SEM (cell line): ENCODE results near the genes PEX13 and PUS10.

DNA sequence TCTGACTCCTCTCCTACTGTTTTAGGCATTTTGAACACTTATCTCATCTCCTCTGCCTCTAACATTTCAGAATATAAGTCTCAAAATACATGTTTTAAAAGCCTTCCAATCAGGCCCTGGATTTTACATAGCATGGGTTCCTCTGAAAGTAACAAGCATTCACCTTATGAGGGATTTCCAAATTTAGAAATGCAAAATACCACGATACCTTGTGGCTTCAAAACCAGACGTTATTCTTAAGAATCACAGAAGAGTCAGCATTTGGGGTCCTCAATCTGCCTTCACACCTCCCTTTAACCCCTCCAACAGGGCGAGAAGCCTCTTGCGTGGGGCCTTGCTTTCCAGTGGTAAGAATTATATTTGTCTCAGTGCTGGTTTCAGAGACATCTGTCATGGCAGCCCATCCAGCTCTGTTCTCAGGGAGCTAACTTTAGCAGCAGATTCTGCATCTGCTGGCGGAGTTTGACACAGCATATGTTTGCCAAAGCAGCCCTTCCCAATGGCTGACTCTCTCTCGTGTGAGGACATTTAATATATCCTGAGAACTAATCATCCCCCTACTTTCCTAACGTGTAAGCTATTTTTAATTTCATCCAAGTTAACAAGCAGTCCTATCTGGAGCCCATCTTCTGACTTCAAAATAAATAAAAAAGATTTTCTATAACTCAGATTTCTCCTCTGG is 91.4 kb upstream of the BCL11A start:
- PRO-cap, result no peak

DNA sequence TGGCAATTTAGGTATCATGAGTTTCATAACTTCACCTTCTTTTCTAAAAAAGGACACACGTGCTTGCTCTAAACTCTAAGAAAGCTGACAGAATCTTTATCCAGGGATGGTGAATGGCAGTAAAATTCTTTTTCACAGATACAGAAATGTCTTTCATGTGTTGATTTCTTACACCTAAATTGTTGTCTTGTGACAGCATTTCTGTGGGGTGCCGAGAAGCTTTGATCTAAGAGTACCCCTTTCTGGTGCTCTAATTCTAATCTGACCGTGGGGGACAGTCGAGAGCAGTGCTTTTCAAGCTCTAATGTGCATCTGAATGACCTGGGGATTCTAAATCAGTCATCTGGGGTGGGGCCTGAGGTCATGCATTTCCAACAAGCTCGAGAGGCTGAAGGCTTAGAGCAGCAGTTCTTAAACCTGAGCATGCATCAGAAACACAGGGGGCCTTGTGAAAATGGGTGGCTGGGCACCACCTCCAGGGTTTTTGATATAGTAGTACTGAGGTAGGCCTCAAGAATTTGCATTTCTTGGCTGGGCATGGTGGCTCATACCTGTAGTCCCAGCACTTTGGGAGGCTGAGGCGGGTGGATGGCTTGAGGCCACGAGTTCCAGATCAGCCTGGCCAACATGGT is 42.0 kb upstream of the REL start:
- PRO-cap, result no peak

GRCh38 chr2:60885455-60886119 is 4.2 kb downstream of the REL start:
- PRO-cap, result no peak

- PRO-cap, result no peak
Observed at GRCh38 chr2:60898939-60899524, 17.7 kb downstream of the REL start.

DNA sequence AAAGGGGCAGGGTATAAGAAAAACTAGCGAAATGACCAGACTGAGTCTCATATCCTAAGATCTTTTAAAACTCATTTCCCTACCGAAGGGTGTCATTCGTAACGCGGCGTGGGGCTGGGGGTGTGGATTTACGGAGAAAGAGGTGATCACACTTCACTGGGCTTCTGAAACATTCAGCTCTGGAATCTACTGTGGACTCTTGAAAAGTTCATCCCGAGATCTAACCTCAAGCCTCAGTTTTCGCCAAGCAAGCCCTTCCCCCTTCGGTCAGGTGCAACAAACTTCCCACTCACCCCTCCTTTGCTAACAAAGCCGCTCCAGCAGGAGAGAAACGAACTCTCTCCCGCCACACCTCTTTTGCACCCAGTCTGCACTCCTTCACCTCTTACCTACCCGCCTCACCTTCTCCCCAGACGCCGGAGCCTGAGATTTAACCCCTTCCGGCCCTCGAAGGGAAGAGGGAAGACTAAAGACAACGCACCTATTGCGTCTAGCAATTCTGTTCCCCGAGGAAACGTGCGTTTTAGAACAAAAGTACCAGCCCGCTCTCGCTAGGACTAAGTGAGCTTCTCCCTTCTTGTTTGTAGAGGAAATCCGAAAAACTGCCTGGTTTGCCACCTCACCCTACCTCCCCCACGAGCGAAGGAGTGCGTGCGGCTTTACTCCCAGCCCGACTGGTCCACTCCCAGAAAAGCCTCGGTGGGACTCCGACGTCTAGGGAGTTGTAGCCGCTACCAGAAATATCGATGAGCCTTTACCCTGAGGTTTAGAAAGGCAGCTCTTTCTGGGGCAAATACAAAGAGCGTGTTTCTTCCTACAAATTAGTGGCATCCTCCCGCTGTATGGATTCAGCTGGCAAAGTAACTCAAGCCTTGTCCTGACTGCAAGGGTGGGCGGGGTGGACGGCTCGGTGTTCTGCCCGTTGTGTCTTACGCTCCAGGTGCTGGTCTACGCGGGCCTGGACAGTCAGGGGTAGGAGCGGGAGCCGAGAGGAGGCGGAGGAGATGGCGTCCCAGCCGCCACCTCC is at the start of gene PEX13:
TSS of gene PEX13 (plus strand) at position 965 of the 1,027 bp plus-strand sequence.
- PRO-cap, result bidirectional peak, plus-strand start at position 496 of the sequence, minus-strand start at position 425 of the sequence; bidirectional peak, plus-strand start at position 965 of the sequence, minus-strand start at position 676 of the sequence

- PRO-cap, result no peak
Observed at GRCh38 chr2:61017783-61018467, at the start of gene PUS10. TSS of gene PUS10 (minus strand) at chr2:61018255.

DNA sequence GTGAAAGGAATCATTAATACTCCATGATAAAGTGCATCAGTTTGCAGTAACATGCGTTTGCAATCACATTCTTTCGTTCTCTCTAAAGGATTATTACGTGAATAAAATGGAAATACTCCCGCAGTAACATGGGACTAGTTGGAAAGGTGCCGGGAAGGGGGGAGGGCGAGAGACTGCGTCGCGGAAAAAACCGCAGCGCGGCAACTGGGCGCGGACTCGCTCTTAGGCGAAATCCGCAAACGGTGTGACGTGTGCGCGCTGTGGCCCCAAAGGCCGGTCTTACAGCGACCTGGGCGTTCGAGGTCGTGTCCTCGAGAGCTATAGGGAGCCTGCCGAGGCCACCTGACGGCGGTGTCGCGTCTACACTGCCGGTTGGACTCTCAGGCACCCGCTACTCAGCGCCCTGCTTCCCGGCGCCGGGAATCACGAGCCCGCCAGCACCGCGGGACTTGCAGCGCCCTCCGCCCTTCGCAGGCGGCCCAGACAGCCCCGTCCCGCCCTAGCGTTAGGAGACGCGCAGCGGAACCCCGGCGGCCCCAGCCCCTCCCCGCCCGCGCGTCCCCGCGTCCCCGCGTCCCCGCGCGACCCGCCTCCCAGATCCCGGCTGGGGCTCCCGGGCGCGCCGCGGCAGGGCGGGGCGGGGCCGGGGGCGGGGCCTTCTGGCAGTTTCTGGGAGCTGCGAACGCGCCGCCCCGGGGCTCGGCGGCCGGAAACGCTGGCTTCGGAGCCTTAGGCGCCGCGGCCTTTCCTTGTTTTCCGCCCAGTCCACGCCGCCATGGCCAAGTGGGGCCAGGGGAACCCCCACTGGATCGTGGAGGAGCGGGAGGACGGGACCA is 15.0 kb downstream of the C2orf74 start:
- PRO-cap, result bidirectional peak, plus-strand start at position 296 of the sequence, minus-strand start at position 313 of the sequence; bidirectional peak, plus-strand start at position 763 of the sequence, minus-strand start at position 485 of the sequence

- PRO-cap, result no peak
Observed at GRCh38 chr2:61205099-61205611, 43.2 kb downstream of the C2orf74 start.

GRCh38 chr2:61314353-61314786 is 152.4 kb downstream of the C2orf74 start:
- PRO-cap, result no peak

- PRO-cap, result no peak
Observed at GRCh38 chr2:61416906-61417594, 53.8 kb downstream of the USP34 start.

DNA sequence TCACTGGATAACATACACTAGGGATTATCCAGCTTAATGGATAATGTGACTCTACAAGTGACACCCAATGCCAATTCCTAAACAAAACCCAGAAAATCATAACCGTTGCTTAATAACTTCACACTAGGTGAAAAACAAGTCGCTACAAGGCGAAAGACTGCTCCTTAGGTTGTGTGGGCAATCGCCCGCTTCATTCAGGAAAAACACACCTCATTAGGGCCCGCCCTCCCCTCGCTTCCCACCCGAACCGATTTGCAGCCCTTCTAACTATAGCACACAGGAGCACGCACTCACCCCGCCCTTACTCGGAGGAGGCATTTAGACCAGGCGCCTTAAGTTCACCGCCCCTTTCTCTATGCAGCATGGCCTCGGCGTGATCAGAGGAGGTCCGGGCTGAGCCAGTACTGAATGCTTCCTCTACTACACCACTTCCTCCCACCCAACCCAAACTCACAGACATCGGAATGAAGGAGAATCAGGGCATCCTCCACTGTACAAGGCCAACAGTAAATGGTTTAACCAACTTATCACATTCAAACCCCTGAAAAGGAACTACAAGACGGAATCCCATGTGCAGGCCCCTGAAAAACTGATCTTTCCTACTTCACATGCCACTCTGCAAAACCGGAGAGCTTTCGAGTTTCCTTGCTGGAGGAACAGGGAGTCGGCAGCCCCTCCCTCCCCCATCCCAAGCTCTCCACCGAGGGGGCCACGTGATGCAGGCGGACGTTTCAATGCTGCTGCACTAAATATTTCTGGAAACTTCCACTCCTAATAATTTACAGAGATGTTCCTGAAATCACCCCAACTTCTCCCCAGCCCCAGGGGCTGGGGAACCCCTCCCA is 1.5 kb downstream of the XPO1 start:
- PRO-cap, result bidirectional peak, plus-strand start at position 453 of the sequence, minus-strand start at position 173 of the sequence

DNA sequence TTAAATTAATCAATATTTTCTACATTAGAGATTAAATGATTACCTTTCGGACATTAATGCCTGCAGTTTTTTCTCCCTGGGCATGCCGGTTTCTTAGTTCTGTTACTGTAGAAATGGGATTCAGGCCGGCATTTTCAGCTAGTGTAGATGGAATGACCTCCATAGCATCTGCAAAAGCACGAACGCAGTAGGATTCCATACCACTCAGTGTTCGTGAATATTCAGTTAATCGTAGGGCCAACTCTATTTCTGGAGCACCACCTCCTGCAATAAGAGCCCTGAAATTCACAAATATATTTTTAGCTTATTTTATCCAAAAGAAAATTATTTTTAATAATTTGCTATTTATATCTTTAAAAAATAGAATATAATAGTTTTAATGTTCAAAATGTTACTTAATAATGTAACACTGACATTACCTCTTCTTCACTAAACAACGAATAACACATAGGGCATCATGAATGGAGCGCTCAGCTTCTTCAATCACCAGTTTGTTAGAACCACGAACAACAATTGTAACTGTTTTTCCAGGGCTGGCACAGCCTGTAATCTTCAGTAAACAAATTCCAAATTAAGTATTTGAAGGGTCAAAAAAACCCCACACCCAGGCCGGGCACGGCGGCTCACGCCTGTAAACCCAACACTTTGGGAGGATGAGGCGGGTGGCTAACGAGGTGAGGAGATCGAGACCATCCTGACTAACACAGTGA is 16.3 kb downstream of the CCT4 start:
- PRO-cap, result no peak

DNA sequence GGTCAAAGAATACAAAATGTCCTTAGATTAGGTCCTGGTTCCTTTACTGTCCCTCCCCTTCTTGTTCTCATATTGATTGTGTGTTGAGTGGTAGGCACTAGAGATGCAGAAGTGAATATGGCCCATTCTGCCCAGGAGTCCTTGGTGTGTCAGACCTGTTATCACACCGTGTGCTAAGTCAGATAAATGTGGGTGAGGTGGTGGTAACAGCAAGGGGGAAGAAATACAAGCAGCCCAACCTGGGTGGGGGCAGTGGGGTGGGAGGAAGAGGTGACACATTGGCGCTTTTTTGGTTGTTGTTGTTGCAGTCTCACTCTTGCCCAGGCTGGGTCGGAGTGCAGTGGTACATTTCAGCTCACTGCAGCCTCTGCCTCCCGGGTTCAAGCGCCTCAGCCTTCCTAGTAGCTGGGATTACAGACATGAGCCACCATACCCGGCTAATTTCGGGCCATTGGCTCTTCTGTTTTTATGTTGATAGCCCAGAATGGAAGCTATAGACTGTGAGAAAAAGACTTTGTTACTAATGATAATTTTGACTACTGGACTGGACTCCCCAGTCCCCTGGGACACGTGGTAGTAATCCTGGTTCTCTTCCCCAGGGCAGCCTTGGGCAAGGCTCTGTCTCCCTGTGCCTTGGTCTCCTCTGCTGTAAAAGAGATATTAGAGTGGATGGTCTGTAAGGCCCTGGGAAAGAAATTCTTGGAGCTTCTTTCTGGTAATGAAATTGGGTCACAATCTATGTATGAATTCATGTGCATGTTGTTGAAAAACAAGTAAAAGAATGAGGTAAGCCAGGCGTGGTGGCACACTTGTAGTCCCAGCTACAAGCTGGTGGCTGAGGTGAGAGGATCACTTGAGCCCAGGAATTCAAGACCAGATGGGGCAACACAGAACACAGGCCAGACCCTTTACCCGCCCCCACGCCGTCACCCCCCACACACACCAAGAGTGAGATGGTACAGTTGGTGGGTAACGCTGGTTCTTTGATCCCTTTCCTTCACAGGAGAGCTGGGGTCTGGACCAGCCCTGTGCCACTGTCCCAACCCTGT is 13.1 kb downstream of the B3GNT2 start:
- PRO-cap, result no peak

- PRO-cap, result no peak
Observed at GRCh38 chr2:62304497-62305422, 108.8 kb downstream of the B3GNT2 start.

- PRO-cap, result no peak
Observed at GRCh38 chr2:62443495-62443977, 62.5 kb downstream of the TMEM17 start.

DNA sequence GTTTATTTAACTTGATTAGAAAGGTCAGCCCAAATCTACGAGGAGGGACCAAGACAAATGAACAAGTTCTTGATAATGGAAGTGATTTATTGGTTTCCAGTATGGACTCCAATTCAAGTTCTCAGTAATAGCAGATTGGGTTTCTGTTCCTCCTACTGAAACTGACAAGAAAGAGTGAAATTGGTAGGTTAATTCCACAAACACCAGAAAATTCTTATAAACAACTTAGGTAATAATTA is 51.8 kb upstream of the EHBP1 start:
- PRO-cap, result no peak

GRCh38 chr2:62881152-62881473 is 169.5 kb upstream of the OTX1 start:
- PRO-cap, result no peak

GRCh38 chr2:63550524-63551278 is 37.6 kb downstream of the WDPCP start:
- PRO-cap, result no peak

GRCh38 chr2:64063413-64064354 is 44.5 kb upstream of the VPS54 start:
- PRO-cap, result no peak

GRCh38 chr2:64120909-64121582 is 23.2 kb downstream of the PELI1 start:
- PRO-cap, result no peak